Pericardium (tissue), 1 donor: ENCODE data around the gene HOXA7.

DNA sequence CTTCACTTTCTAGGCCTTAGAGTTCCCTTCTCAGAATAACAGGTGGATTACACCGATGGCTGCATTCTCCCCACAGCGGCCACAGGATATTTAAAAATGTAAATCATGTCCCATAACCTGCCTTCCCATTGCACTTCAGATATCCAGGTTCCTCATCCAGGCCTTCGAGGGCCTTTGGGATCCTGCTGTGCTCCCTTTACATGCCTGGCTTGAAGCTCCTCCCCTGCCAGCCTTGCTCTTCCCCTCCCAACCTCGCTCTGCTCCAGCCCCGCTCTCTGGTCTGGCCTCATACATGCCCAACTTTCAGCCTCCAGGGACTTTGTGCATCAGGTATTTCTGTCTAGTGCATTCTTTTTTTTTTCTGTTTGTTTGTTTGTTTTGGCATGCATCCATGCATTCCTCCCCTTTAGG is 160.3 kb downstream of the SNX10 start:
- RRBS: no CpG with 5 or more reads among the region's 5 CpGs

DNA sequence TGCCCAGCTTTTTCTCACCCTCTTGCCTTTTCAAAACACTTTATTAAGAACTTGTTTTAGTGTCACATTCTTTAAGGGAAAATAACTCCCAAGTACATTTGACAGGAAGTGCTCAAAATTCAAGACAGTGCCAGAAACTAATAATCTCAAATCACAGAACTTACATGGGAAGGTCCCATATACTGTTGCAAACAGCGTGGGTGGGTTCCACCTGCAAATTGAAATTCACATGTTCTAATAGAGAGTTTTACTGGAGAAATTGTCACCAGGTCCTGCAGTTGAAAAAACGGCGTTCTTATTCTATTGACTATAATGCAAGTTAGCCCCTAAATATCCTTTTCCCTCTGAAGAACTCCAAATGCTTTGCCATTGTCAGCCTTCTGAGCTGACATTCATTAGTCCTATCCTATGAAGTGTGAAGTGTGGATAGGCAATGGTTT is 261.1 kb downstream of the SKAP2 start:
- RRBS: no CpG with 5 or more reads among the region's 3 CpGs

DNA sequence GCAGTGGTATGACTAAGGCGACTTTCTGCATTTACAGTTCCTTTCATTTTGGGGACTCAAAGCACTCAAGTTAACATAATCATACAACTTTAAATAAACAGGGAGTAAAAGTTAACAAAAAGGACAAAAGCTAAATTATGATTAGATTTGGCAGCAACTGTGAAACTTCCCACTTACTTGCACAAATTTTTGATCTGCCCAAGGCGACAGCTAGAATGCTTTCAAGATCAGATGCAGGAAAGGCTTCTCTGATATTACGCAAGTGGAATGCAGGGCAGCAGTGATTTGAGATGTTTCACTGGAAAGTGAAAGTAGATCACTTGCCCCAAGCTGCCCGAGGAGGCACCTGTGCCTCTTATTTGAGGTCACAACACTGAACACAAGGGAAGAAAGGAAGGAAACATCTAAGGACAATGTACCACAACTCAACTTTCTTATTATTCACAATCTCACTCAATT is 199.4 kb downstream of the SKAP2 start:
- RRBS: no CpG with 5 or more reads among the region's 4 CpGs

- RRBS: no CpG with 5 or more reads among the region's 4 CpGs
These were observed 5.7 kb downstream of the SKAP2 start for GRCh38 chr7:26858646-26859133.

DNA sequence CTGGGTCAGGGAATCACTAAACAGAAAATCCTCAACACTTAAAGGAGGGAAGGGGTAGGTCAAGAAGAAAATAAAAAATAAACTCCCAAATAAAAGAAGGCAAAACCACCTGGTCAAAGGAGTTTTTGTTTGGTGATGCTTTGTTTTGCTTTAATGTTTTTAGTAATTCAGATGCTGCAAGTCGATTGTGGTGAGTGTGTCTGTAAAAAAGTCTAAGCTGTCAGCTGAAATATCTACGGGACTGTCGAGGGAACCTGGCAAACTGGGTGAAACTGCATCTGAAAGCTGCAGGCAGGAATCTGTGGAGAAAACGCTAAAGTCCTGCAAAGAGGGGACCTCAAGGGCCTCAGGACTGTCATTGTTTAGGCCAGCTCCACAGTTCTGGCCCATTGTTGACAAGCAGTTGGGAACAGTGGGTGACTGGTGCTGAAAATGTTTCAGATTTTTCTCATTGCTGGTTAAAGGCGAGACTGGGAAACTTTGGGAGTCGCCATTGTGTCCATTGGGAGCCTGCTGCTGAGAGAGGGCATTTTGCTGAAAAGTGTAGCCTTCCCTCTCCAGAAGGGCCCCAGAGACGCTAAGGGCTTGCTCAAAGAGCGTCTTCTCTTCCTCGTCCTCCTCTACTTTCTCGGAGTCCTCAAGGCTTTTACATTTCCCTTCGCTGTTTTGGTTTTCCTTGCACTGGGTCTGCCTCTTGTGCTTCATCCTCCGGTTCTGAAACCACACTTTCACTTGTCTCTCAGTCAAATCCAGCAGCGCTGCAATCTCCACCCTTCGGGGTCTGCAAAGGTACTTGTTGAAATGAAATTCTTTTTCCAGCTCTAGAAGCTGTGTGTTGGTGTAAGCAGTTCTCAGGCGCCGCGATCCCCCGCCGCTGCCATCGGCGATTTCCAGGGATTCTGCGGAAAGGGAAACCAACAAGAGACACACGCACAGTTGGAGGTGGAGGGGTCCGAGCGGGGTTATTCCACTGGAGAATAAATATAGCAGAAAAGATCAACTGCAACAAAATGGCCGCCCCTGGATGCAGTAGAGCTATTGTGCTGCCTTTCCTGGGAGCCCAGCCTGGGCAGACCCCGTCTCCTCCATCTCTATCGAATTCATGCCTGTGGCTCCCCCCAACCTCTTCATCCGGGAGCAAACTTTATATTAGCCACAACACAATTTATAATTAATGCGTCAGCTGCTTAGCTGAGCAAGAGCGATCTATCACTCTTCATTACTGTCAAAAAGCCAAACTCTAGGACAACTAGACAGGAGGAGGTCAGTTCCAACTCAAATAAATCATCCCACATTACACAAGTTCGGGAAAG is 1.5 kb downstream of the HOXA2 start:
- RRBS: no CpG with 5 or more reads among the region's 32 CpGs

- RRBS: 17% methylated on average over 13 of the region's 57 CpGs
These were observed 12.9 kb upstream of the HOXA2 start for GRCh38 chr7:27114987-27116181.

GRCh38 chr7:27127715-27128571 is 2.6 kb downstream of the HOXA4 start:
- RRBS: no CpG with 5 or more reads among the region's 3 CpGs

GRCh38 chr7:27138291-27139038 is 5.0 kb downstream of the HOXA5 start:
- RRBS: no CpG with 5 or more reads among the region's 3 CpGs

GRCh38 chr7:27145622-27146184 is 1.9 kb downstream of the HOXA6 start:
- RRBS: no CpG with 5 or more reads among the region's 32 CpGs

DNA sequence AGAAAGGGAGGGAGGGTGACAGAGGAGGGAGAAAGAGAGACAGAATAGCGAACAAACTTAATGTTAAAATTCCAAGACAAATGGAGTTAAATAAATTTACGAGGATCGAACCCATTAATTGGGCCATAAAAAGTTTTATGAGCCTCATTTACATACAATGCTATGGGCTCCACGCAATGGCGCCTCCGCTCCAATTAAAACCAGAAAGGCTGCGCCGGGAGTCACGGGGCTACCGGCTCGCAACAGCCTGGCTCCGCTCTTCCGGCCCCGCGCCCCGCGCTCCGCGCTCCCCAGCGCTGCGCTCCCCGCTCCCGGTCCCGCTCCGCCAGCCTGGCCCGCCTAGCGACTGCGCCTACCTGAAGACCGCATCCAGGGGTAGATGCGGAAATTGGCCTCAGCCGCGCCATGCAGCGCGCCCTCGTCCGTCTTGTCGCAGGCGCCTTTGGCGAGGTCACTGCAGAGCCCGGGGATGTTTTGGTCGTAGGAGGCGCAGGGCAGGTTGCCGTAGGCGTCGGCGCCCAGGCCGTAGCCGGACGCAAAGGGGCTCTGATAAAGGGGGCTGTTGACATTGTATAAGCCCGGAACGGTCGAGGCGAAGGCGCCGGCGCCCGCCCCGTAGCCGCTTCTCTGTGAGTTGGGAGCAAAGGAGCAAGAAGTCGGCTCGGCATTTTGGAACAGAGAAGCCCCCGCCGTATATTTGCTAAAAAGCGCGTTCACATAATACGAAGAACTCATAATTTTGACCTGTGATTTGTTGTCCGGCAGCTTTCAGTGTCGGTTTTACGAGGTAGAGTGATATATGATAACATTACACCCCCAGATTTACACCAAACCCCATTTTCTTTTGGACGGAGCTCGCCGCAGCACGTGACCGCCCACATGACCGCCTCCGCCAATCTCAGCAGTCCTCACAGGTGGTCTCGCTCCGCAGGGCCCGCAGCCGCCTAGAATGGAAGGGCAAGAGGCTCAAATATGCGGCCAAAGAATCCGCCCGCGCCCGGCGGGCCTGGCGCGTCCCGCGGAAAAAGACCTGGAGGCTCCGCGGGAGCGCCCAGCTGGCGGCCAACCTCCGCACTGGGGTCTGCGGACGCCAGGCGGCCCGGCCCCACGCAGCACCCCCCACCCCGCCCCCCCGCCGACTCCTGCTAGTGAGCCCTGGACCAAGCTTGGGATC is at the start of gene HOXA7:
HOXA7 (minus strand) TSS at position 865 of the 1,174 bp plus-strand sequence.
- RRBS: 4% methylated on average over 32 of the region's 103 CpGs

- RRBS: 33% methylated on average over 10 of the region's 41 CpGs
These were observed 1.3 kb upstream of the HOXA7 start for GRCh38 chr7:27157366-27158504.

DNA sequence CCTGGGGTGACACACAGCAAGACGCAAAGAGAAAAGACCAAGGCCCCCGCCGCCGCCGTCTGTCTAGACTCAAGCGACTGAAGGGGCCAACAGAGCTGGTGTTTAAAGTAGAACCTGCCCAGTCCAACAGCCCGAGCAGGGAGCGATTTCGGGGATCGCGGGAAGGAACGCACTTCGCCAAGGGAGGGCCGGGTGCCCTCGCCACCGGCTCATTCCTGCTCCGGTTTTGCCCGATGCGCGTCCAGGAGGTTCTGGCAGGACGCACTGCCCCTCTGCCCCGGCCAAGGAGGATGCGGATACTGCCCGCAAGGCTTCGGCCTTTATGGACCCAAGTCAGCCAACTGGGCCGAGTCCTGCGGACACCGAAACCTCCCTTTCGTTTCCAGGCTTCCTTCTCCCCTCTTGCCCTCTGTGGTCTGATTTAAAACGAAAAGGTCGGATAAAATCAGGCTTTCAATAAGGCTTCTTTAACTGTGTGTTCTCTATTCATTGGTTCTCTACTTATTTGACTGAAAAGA is 2.1 kb upstream of the HOXA7 start:
- RRBS: 24% methylated on average over 6 of the region's 31 CpGs

DNA sequence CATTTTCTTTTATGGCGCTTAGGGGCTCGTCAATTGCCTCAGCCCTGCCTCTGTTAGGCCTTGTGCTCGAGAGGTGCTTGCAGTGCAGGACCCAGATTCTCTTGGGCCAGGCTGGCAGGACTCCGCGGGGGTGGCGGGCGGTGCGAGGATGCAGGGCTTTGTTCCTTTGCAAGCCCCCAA is 3.7 kb downstream of the HOXA9 start:
- RRBS: no CpG with 5 or more reads among the region's 8 CpGs

GRCh38 chr7:27163323-27163600 is 2.1 kb downstream of the HOXA9 start:
- RRBS: no CpG with 5 or more reads among the region's 6 CpGs

- RRBS: 18% methylated on average over 10 of the region's 46 CpGs
These were observed 1.1 kb upstream of the HOXA9 start for GRCh38 chr7:27166333-27167003.

GRCh38 chr7:27167955-27168782 is 2.8 kb upstream of the HOXA9 start:
- RRBS: no CpG with 5 or more reads among the region's 27 CpGs

GRCh38 chr7:27173572-27174006 is 531 bp downstream of the HOXA10 start:
- RRBS: 3% methylated on average over 8 of the region's 52 CpGs

- RRBS: no CpG with 5 or more reads among the region's 9 CpGs
These were observed 4.3 kb upstream of the HOXA10 start for GRCh38 chr7:27178323-27178981.

DNA sequence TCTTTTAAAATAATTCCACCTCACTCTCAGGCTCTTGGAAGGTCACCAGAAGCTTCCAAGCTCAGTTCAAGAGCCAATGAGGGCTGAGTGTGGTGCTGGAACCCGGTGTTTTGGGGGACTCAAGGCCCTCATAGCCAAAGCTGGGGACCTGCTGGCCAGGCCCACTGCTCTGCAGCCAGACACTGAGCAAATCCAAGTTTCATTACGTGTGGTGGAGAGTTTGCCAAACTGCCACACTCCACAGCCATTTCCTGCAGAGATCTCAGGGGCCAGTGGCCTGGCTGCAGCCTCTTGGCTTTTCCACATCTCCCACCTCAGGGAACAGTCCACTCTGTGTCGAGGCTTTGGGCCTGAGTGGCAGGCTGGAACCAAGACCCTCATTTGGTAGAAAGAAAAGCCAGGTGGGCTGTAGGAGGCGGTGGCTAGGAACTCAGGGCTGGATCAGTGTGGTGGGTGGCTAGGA is 3.3 kb downstream of the HOXA11 start:
- RRBS: no CpG with 5 or more reads among the region's 4 CpGs

DNA sequence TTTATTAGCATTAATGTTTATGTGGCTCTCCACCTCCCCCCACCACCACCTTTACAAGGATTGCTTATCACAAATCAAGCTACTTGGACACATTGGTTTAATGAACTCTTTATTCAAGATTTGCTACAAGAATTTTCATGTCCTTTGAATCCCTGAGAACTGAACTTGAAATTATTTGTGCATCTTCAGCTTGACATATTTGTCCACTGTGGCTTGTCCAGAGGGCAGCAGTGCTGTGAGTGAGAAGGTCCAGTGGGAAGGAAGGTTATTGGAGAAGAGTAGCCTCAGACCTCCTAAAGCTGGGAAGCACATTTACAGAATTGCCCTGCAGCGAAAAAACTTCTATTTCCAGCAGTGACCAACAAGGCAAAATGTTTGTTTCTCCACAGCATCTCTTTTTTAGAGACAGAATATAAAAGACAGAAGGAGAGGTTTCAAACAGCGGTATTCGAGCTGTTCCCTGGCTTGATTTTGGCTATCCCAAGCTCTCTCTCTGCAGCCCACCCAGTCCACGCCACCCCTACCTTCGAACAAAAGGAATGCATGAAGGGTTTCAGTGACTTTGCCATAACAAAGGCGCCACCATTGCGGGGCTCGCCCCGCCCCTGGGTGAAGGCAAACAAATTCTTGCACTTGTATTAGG is 2.2 kb upstream of the HOXA11 start:
- RRBS: no CpG with 5 or more reads among the region's 9 CpGs